ENCODE measurements around a stretch of chr14.

DNA sequence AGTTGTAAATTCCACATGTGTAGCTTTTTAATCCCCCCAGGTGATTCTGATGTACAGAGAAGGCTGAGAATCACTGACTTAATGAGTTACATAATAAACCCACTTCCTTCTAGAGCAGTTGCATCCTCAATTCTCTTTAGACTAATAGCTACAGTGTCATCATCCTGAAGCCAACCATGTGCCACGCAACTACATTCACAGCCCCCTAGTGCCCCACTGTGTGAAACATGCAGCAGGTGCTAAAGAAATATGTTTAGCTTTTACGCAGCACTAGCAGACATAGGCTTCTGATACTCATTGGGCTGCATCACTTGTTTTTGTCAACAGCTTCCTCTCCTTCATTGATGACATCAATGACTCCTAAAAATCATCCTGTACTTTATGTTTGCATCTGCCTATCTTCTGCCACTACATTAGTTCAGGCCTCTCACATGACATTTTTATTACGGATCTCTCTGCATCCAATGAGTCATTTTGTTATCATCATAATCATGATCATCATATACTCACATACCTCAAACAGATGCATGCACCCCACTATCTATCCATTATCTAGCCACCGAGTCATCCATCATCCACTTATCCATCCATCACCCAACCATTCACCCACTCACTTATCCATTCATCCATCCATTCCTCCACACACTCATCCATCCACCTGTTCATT lies 1168.1 kb downstream of the BCL11B start:
- PRO-cap, result no peak
- RAMPAGE, long total RNA, 4 experiments, result no peak in any of the 4 experiments

- PRO-cap, result no peak
- RAMPAGE, long total RNA, 4 experiments, result no peak in any of the 4 experiments
Observed at GRCh38 chr14:98187361-98187560, 1084.7 kb downstream of the BCL11B start.

DNA sequence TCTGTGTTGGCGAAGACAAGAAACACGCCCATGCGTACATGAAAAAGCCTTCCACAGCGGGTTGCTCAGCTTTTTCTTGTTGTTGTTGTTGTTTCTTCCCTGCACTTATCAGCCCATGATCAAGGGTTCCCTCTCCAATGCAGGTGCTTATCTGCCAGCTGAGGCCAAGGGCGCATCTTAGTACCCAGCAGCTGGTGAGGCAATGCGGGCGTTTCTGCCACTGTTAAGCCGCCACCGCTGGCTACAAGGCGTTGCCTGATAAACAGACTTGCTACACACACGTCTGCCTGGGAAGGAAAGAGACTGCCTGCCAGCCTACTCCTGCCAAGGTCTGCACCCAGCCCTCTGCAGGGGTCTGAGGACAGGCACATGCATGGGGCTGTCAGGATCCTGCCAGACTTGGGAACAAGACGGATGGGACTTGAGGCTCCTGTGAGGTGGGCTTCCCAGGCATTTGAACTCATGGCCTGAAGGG lies 345.8 kb downstream of the BCL11B start:
- PRO-cap, result no peak
- RAMPAGE, long total RNA, 4 experiments, result no peak in any of the 4 experiments

GRCh38 chr14:99013864-99014162 lies 258.2 kb downstream of the BCL11B start:
- PRO-cap, result no peak
- RAMPAGE, long total RNA, 4 experiments, result no peak in any of the 4 experiments

DNA sequence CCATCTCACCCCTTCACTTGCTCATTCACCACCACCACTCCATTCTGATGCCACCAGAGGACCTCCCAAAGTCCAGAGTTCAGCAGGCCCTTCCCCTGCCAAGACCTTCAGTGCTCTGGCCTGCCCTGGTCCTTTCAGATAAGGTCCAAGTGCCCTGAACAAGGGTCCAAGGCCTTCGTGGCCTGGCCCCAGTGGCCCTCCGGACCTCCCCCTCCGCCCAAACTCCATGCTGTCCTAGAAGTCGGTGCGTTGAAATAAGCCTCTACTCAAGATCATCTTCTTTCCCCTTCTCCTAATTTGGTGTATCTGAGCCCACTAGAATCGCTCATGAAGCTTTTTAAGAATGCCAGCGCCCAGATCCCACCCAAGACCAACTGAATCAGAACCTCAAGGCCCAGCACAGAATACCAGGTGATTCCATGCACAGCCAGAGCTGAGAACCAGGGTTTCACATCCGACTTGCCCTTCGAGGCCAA lies 255.0 kb downstream of the BCL11B start:
- PRO-cap, result no peak
- RAMPAGE, long total RNA, 4 experiments, result no peak in any of the 4 experiments

- PRO-cap, result no peak
- RAMPAGE, long total RNA, 4 experiments, result no peak in any of the 4 experiments
Observed at GRCh38 chr14:99032649-99032894, 239.4 kb downstream of the BCL11B start.

DNA sequence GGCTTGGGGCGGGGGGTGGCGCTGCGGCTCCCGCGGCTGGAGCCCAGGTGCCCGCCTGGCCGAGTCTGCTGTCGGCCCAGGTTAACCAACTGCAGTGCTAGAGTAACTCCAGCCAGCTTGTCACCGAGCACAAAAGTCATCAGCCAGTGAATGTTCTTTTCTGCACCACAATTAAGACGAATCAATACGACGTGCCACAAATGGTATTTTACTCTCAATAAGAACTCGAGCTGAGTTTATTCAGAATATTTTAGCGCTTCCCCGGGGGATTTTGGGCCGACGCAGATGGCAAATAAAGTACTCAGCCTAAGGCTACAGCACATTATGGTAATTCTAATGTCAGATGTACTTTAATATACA lies 83.2 kb downstream of the BCL11B start:
- PRO-cap, result no peak
- RAMPAGE, long total RNA, 4 experiments, result no peak in any of the 4 experiments

- PRO-cap, result no peak
- RAMPAGE, long total RNA, 4 experiments, result no peak in any of the 4 experiments
Observed at GRCh38 chr14:99250336-99251268, 21.4 kb downstream of the BCL11B start.

DNA sequence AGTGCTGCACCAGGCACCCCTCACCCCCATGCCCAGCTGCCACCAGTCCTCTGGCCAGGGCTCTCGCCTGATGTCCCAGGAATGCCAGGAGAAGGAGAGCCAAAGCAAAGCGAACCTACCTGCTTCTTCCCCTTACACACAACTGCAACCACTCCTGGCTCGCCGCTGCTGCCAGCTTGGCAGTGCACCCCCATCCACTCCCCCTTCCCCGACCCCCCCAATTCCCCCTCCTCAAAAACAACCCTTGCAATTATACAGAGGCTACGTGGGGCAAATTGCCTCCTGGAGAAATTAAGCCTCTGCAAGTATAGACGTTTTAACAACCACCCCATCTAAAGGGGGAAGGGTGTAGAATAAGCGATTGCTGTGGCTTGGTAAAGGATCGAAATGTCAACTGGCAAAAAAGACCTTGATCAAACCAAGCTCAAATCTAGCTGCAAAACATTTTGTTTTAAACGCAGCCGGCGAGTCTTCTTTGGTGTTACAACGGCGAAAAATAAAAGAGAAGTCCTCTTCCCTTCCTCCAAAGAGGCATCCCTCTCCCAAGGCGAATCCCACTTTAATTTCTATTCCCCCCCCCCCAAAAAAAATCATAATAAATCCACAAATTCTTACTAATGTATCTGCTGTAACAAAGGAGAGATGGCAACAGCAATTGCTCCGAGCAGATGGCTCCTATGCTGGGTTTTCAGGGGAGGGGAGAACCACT lies 2.9 kb downstream of the BCL11B start:
- PRO-cap, result no peak
- RAMPAGE, long total RNA, 4 experiments, result start-site peak on the minus strand in 2 of 4 experiments, centred at positions 69 to 375 of the sequence, 7 to 13 reads per replicate

DNA sequence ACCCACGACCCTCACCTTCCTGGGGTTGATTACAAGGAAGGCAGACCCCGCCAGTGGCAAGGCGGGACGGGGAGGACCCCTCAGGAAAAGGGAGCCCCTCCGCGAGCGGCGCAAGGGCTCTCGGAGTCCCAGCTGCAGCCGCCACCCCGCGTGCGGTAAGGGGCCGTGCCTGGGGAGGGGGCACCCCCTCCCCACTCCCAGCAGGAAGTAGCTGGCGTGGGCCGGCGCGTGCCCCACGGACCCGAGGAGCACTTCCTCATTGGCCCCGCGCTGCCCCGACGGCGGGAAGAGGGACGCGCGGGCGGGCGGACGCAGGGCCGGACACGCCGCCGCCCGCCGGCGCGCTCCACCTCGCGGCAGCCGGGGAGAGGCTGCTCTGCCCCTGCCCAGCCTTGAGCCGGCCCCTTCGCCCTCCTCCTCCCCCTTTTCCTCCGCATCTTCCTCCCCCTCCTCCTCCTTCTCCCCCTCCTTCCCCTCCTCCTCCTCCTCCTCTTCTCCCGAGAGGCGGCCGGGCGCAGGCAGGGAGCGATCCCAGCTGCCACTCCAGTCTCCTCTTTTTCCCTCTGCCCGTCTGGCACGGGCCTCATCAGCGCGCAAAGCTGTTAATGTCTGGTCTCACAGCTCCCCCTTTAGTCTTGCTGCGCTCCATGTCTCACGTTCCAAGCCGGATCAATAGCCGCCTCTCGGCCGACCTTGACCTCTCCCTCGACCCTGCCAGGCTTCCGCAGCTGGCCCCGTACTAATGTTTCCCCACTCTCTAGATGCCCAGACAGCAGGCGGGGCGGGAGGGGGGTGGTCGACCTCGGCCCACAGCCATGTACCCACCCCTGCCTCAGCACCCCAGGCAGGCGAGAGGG lies 2.5 kb upstream of the BCL11B start:
- PRO-cap, result unidirectional peak, minus-strand start at position 350 of the sequence
- RAMPAGE, long total RNA, 4 experiments, result no peak in any of the 4 experiments

- PRO-cap, result unidirectional peak, plus-strand start at chr14:99480241; unidirectional peak, plus-strand start at chr14:99480435
- RAMPAGE, long total RNA, 4 experiments, result no peak in any of the 4 experiments
Observed at GRCh38 chr14:99479609-99480494, 807 bp downstream of the SETD3 start.

- PRO-cap, result no peak
- RAMPAGE, long total RNA, 4 experiments, result no peak in any of the 4 experiments
Observed at GRCh38 chr14:99514950-99515492, 33.8 kb downstream of the CCNK start.

DNA sequence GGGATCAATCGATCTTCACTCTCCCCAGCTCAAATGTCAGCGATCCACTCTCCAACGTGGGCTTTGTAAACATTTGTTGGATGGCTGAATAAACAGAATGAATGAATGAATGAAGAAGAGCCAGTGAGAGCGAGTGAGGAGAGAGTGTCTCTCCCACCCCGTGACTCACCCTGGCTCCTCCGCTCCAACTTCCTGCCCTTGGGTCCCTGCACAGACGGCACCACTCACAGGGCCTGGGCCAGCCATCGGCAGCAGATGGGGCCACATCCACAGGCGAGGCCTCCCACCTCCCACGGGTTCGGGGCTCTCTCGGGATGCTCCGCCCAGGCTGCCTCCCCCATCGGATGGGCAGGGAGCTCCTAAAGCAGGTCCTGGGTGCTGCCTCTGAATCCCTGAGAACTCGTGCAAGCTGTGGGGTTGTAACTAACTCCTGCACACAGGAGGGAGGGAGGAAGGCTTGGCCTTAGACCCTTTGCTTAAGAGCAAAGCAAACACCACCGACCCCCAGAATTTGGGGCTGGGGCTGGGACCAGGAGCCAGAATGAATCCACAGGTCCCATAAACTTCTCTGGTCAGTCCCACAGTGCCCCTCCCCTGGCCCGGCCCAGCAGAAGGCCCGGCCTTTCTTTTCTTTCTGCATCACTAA lies 41.3 kb downstream of the CCNK start:
- PRO-cap, result no peak
- RAMPAGE, long total RNA, 4 experiments, result no peak in any of the 4 experiments

DNA sequence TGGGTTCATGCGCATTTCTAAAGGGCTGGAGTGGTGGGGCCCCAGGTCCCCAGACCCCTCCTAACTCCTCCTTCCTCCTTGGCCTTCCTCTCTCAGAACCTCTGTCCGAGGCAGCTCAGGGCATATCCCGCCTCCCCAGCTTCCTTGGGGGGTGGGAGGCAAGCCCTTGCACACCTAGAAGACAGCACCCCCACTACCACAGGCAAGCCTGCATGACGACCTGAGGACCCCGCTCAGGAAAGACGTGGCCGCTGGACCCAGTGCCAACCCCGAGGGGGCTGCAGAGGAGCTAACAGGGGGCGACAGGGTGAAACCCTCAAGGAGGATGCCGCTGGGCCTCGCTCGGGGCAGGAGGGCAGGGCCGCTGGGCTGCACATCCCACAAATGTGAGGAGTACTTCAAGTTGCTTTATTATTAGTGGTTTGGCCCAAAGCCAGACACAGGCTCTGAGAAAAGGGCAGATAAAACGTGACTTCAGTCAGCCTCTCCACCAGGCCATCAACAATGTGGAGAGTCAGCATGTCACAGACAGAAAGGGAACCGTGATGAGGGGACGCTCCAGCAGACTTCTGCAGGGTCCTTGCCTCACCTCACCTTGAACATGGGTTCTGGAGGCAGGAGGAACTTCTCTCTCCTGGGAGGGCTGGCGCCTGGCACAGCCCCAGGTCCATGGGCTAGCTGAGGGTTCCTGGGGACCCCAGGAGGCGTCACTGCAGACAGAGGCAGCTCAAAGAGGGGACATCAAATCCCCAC lies 35.5 kb downstream of the CCDC85C start:
- PRO-cap, result no peak
- RAMPAGE, long total RNA, 4 experiments, result no peak in any of the 4 experiments

DNA sequence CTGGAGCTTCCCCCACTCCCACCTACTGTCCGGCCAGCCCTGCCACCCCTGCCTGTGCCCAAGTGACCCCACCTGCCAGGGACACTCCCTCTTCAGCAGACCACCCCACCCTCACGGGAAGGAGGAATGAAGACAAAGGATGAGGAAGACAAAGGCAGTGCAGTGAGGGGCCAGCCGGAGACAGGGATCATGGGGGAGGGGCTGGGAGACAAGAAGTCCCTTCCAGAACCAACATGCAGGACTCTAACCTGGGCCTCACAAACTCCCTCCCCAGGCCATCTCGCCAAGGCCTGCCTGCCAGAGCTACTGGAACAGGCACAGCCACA lies 33.0 kb downstream of the CCDC85C start:
- PRO-cap, result no peak
- RAMPAGE, long total RNA, 4 experiments, result no peak in any of the 4 experiments

- PRO-cap, result bidirectional peak, plus-strand start at chr14:99605053, minus-strand start at chr14:99604981
- RAMPAGE, long total RNA, 4 experiments, result no peak in any of the 4 experiments
Observed at GRCh38 chr14:99604718-99605229, 767 bp upstream of the CCDC85C start.

DNA sequence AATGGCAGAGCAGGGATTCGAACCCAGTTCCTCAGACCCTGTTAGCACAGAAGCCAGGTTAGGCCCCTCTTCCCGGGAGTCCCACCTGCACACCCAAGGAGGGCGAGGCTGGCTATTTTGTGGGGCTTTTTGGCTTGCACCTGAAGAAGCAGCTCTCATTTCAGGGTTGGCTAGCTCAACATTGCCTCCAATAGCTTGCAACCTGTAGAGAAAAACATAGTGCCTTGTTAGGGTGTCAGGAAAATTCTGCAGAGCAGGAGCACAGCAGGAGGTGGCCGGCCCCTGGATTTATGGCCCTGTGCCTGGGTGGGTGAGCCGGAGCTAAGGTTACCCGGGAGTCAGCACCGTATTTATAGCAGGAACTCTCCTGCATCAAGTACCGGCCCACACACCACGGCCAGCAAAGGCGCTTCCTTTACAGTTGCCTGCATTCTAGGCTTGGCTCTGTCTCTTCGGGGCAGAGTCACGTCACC lies 52.9 kb upstream of the EML1 start:
- PRO-cap, result no peak
- RAMPAGE, long total RNA, 4 experiments, result no peak in any of the 4 experiments

DNA sequence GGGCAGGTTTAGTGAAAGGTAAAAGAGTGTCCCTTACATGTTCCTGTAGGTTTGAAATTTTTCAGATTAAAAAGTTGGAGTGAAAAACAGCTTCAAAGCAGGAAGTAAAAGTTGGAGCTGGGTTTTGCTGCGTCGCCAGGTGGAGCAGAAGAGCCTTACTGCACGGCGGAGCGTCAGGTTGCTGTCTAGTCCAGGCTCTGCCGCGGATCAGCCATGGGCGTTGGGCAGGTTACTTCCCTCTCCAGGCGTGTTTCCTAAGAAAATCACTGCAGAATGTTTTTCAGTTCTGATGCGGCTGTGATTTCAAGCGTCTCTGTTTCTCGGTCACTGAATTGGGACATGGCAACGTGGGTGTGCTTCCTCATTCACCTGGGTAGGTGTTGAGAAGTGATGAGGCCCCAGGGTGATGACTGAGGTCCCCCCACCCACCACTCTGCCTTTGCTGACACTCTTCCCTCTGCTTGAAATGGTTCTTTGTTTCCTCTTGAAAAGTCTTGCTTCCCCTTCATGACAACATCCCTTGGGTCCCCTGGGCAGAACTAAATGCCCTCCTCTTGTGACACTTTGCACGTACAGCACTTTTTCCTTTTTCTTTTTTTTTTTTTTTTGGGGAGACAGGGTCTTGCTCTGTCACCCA lies 7.6 kb downstream of the EVL start:
- PRO-cap, result no peak
- RAMPAGE, long total RNA, 4 experiments, result no peak in any of the 4 experiments

- PRO-cap, result no peak
- RAMPAGE, long total RNA, 4 experiments, result no peak in any of the 4 experiments
Observed at GRCh38 chr14:100073774-100074211, 8.6 kb downstream of the EVL start.

DNA sequence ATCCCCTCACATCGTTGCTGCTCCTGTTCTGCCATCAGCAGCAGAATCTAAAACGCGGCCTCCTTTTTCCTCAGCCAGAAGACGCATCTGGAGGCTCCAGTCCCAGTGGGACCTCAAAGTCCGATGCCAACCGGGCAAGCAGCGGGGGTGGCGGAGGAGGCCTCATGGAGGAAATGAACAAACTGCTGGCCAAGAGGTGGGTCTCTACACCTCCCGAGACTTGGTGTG lies 30.0 kb downstream of the DEGS2 start:
- PRO-cap, result no peak
- RAMPAGE, long total RNA, 4 experiments, result no peak in any of the 4 experiments

All from suprapubic skin (tissue), 4 donors.